Measurements from ENCODE around the genes BEX2, TMSB15C, SERPINA7 and CLDN2.

GRCh38 chrX:101616475-101616941, 1.3 kb downstream of the ARMCX6 start:
- PRO-cap: no peak

DNA sequence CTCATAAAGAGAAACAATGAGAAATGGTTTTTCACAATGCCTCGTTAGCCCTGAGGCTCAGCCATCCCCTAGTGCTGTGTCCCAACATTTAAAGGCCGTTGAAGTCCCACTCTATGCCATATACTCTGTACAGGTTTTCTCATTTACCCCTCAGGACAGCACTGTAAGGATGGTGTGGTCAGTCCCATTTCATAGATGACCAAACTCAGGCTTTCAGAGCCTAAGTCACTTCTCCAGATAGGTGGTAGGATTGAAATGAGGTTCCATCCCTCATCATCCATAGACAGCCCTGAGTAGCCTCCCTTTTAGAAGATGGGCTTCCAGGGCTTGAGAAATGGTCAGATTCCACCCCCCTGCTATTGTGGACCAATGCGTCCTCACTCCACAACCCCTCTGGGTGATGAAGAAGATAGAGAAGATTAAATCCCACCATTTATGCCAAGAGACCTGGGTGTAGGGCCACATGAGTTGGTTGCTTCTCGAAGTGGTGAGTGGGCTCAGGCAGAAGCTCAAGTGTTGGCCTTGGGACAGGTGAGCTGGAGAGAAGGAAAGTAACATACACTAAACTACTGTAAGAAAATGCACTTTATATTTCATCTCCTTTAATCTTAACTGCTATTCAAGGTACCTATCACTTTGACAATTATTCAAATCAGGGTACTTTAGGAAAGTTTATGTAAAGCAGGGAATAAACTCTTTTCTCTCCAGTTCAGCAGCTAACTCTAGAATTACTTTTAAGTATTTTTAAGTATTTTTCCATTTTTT, 30.8 kb upstream of the RAB40AL start:
- PRO-cap: no peak

DNA sequence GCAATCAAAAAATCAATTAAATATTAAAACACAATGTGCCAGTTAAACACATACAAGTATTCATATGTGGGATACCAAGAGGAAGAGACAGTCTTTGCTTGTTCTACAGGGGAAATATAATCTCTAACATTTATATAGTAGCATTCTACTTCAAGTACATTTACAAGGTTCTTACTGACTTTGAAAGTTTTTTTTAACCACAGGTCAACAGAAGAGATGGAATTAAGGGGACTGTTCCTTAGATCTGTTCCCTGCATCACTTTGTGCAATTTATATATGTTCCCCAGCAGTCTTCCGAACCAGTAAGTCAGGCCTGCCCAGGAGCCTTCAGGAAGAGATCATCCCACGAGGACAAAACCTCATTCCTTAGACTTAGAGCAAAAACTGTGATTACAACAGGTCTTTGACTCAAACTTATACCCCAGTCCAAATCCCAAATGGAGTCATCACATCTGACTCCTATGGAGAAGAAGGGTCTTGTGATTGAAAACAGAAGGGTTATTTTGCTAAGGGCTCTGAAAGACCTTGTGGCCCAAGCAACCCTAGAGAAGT, 2.9 kb downstream of the TCEAL8 start:
- PRO-cap: no peak

- PRO-cap: no peak
These were observed at the start of gene BEX2 for GRCh38 chrX:103310686-103311419. BEX2 (minus strand) TSS chrX:103310990.

DNA sequence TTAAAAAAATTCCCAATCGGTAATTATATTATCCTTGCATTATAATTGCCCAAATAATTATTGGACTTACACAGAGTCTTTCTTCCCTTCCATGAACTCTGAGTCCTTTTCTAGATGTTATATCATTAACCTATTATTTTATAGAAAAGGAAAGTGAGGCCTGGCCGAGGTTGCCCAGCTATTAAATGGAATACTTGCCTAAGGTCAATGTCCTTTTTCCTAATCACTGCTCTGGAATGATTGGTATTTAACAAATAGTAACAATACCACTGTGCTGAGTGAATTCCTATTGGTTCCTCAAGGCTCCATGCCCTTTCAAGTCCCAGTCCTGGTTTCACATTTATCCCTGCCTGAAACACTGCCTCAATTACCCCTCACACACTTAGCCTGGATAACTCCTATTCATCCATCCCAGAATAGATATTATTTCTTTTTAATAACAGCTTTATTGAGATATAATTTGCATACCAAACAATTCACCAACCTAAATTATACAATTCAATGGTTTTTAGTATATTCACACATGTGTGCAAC, 6.2 kb downstream of the TCEAL9 start:
- PRO-cap: no peak

DNA sequence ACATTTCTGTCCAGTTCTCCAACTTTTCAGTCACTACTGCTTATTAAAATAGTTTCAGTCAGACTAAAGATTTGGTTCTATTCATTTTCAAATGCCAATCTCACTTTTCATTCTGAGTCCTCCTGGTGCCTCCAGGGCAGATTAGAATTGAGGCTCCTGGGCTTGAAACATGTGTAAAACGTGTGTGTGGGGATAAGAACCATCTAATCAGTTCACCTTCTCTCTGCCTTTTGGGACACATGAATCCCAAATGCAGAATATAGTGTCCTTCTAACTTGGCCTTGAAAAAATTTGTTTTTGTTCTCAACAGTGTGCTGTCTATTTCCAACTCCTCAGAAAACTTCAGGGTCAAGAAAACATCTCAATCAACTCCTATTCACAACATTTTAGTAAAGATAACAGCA, 3.3 kb upstream of the BEX3 start:
- PRO-cap: no peak

- PRO-cap: no peak
These were observed 507 bp downstream of the BEX3 start for GRCh38 chrX:103376699-103377391.

DNA sequence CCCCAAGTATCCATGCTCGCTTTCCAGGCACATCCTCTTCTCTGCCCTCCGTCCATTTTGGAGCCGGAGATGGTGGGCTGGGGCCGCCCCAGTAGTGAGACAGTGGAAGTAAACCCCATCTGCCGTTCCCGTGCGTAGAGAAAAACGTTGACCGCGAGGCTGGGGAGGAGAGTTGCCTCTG, 407 bp downstream of the TCEAL4 start:
- PRO-cap: bidirectional peak, plus-strand start at position 131 of the sequence, minus-strand start at position 43 of the sequence

GRCh38 chrX:103685131-103685403, 1.4 kb downstream of the MORF4L2 start:
- PRO-cap: no peak

DNA sequence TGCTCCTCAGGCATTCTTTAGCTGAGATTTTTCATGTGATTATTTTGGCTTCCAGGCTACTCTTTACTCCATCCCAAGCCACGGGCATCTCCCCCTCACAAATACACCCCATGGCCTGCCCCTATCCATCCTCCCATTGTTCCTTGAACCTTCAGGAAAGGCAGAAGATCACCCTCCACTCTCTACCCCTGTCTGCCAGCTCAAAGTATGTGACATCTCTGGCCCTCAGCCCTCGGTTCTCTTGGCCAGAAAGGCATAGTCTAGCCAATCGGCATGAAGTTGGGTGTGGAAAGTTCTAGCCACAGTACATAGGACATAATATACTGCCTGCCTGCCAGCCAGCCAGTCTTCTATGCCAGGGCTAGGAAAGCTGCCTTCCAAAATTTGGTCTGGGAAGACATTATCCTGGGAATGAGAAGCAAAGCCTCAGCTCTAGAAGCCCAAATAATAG, 3.2 kb upstream of the PLP1 start:
- PRO-cap: no peak

DNA sequence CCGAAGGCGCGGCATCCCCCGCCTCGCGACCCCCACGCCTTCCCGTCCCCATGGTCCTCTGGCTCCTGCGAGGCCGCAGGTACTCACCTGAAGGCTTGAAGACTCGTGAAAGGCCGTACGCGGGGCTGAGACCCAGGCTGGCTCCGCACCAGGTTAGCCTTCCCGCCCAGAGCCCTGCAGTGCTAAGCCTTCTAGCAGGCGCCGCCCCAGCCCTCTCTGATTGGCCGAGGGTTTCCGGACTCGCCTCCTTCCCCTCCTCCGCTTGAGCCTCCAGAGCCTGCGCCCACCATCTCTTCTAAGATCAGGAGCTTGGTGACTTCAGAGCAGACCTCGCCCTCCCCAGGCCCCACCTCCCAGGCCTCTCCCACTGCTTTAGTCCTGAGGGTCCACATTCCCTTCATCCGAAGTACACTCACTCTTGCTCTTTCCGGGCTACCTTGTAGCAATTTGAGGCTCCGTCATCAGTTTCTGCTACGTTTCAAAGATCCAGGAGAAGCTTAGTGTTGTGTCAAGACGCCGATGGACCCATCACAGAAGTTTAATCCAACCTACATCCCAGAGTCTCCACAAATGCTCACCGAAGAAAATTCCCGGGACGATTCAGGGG, at the start of gene TMSB15C:
Gene TMSB15C, minus strand, starts transcription at position 184 of the 607 bp plus-strand sequence.
- PRO-cap: no peak

GRCh38 chrX:104185966-104186277, 19.7 kb downstream of the FAM199X start:
- PRO-cap: no peak

DNA sequence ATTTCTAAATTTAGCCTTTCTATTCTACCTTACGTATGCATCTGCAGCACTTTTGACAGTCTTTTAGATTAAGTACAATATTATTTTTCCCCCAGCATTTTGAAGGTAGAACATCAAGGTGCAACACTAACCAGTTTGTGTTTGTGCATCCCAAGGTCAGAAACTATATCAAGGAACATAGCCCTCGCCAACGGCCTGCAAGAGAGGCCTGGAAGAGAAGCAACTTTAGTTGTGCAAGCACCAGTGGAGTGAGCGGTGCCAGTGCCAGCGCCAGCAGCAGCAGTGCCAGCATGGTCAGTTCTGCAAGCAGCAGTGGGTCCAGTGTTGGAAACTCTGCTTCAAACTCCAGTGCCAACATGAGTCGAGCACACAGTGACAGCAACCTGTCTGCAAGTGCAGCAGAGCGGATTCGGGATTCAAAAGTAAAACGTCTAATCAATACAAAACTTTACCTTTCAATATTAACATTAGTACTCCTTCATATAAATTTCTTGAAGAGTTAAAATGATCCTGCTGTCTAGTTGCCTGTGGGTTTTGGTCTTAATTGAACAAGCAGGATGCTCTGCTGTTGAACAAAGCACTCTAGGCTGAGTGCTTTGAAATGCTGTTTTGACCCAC, 21.7 kb downstream of the FAM199X start:
- PRO-cap: no peak

DNA sequence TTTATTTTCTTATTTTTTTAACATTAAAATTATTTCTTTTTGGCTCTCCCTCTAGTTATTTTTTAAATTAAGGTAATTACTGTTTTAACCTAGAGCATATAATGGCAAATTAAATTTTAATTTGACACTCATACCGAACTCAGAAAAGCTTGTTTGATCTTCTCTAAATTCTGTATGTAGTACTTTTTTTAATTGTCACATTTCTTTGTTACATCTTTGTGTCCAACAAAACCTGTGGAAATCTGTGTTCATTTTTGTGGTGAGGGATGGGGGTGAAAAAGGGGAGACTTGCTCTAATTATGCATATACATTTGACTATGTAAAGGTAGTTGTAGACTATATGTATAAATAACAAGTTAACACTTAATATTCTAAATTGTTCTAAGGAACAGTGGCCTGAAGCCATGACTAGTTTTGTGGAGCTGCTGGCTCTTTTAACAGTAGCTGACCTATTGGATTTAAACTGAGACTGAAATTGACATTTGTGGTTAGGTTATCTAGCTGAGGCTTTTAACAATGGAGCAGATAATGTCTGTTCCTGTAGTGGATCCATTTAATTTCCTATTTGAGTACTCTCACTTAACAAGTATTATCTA, 27.9 kb downstream of the FAM199X start:
- PRO-cap: no peak

DNA sequence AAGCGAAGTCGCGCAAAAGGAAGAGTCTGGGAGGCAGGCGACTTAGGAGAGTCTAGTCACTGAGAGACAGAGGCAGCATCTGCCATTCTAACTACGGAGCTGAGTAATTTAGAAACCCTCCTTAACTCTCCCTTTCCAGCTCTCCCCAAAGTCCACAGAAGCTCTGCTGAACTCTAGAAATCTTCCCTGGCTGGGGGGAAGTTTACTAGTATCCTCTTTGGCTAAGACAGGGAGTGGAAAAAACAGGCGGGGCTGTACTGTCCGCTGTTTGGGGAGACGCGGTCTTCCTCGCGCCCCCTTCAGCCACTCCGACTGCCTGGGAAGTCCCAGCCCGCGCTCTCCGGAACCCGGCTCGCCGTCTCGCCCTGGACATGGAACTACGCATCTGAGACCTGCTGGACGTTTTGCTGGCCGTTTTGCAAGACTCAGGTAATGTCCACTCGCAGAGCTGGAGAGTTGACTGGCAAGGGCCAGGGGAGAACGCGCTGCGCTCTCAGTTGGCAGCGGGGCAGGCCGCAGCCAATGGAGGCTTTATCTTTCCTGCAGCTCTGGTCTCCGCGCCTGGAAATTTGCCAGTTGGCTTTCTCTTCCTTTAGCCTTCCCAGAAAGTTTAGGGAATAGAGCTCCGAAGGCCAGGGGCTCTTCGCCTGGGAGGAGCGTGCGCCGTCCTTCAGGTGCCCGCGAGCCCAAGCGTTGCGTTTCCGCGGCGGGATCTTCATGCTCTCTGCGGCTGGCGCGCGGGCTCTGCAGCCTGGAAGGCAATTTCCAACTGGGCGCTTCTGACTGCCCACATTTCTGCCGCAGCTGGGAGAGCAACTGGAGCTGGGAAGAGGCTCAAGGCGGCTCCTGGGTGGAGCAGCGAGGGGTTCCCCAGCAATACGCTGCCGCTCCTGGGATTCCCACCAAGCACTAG, 880 bp downstream of the IL1RAPL2 start:
- PRO-cap: no peak

DNA sequence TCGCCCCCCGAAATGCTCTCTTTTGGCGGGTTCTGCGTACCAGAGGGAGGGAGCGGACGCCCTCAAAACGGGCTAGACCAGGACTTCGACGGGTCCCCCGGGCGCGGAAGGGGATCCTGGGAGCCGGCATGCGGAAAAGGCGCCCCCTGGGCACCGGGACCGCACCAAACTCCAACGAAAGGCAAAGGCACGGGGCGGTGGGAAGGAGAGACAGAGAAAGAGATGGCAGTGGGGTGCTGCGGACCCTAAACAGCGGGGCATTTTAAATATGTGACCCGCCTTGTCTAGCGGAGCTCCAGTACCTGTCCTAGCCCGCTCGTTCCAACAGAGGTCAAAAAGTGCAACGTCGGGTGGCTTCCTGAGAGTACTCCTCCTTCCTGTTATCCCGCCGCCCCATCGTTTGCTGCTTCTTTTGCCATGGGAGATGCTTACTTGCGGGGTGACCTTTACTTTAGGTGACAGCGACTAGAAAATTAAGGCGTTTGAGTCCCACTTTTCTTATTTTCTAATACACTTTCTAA, 642 bp downstream of the NRK start:
- PRO-cap: no peak

DNA sequence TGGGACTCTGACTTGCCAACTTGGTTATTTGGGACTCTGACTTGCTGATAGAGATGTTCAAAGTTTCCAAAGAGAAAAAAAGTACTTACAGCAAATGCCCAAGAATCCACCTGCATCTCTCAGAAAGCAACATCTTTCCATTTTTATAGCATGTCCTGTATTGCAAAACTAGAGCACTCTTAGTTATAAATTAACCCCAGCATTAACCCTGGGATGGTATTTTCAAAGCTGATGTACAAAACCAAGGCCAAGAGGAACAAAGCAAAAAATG, at the start of gene SERPINA7:
Gene SERPINA7, minus strand, starts transcription at position 119 of the 271 bp plus-strand sequence.
- PRO-cap: no peak

DNA sequence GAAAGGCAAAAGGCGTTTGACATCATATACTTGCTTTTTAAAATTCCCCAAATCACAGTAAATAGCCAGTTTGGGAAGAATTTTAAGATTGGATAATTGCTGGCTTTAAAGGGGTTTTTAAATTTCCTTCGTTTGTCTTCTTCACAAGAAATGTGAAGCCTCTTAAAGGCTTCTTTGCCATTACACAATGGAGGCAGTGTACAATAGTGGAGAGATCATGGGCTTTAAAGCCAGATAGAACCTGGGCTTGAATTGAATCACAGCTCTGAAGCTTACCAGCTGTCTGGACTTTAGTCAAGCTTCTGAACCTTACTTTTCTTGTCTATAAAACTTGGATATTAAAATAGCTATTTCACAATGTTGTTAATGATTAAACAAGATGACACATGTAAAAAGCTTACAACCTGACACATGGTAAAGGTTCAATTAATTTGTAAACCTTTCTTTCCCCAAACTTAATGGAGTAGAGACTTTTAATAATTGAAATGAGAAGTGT, 21.9 kb upstream of the TBC1D8B start:
- PRO-cap: no peak

DNA sequence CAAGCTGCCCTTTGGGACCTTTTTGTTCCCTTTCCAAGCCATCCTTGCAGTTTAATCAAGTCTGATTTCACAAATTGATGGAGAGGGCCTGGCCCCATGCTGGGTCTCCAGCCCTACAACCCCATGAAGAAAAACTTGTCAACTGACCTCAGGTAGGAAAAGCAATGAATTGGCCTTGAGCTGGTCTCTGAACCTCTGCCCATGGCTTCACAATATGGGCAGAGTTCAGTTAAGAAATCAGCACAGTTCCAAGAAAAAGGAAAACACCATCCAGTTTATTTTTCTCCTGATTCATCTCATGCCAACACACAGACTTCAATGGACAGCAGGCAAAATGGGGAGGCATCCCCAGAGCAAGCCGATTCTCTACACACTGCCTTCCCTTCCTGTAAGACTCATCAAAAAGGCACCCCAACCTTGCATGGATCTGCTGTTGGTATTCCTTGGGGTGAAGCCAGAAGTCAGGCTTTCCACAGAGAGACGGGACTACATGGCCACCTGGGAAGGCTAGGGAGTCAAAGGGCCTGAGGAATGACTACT, 3.3 kb downstream of the RIPPLY1 start:
- PRO-cap: no peak

GRCh38 chrX:106920204-106920462, at the start of gene CLDN2:
CLDN2 (plus strand) TSS chrX:106920402.
- PRO-cap: no peak